ENCODE results near the gene DNMT3L.

DNA sequence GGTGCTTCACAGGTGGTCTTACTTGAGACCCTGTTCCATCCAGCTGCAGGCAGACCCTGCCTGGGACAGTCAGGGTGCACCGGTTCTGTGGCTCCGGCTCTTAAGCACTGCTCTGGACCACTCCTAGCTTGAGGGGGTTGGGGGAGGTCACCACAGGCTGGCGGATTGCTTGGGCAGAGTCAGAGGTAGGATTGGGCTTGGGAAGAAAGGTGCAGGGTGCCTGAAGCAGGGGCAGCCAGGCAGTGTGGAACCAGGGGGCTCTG lies 1.5 kb downstream of the PDXK start:
- PRO-cap = no peak

DNA sequence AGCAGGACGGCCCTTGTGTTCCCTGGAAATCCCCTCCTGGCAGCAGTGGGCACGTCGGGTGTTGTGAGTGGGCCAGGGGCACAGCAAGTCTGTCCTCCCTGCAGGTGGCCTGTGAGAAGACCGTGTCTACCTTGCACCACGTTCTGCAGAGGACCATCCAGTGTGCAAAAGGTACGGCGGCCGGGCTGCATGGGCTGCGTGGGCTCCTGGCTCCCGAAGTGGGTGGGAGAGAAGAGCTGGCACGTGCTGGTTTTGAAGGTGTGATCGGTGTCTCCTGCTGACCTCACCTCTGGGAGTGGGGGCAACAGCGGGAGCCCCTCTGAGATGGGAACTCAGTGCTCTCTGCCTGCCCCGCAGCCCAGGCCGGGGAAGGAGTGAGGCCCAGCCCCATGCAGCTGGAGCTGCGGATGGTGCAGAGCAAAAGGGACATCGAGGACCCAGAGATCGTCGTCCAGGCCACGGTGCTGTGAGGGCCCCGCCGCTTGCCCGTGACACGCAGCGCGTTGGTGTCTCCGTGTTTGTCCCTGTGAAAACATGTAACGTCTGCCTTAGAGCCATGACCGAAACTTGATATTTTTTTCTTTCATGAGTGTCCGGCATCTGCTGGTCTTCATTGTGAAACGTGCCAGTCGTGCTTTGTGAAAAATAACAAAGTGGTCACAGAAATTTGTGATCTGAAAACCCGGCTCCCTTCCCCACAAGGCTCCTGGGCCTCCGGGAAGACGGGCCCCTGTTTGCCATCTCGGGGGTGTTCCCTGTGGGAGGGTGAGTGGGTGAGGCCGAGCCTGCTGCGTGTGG lies 20.3 kb downstream of the CSTB start:
- PRO-cap = no peak

DNA sequence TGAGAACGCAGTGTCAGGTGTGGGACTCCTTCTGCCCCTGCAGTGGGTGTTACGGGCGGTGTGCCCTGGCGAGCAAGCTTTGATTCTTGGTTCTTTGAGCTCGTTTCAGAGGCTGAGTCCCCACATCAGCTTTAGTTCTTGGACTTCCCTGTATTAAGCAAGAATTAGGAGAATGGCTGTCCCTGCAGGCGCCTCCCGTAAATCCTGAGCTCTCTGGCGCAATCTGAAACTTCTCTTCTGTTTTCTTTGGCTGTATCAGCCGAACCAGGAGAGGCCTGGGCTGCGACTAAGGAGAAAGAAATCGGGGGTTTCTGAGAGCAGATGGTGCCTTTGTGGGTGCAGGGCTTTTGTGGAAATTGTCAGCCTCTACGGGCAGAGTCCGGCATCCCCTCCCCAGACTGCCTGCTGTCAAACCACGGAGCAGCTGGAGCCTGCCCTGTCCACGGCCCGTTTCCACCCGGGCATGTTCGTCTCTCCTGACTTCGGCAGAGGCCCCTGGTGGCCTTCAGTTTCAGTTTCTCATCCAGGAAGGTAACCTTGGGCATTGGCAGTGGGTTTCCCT lies 17.9 kb downstream of the CSTB start:
- PRO-cap = no peak

DNA sequence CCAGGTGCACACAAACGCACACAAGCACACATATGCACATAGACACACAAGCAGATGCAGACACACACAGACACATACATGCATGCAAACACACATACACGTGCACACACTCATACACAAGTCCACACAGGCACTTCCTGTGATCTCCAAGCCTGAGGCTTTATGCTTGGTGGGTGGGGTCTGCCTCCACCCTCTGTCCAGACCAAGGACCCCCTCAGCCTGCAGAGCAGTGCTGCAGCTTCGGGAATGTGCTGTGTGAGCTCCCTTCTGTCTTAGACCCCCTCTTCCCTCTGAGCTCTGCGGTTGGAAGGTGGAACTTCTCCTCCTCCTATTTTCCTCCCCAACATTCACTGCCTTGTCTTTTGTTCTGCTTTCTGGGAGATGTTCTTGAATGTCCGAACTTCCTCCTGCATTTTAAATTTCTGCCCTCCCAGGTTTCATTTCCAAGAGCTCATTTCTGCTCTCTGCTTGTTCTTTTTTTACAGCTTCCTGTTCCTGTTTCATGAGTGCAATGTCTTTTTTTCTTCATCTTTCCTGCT lies 29.2 kb downstream of the RRP1 start:
- PRO-cap = no peak

GRCh38 chr21:43971197-43972136 lies 40.6 kb upstream of the TRAPPC10 start:
- PRO-cap = no peak

DNA sequence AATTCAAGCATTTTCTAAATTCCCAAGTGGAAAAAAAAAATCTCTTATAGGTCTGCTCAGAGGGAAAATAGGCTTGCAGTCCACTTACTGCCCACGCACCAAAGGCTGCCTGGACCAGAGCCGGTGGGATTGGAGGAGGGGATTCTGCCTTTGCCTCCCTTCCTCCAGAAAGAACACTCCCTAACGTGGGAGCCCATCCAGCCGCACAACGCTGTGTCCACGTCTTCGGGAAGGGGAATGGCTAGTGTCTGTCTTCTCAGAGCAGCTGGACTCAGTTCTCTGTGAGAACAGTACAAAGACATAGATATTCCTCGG lies 5.4 kb upstream of the TRAPPC10 start:
- PRO-cap = no peak

GRCh38 chr21:44010974-44011496 lies 1.1 kb upstream of the TRAPPC10 start:
- PRO-cap = no peak

- PRO-cap = no peak
Measured at GRCh38 chr21:44055420-44056437, 43.6 kb downstream of the TRAPPC10 start.

DNA sequence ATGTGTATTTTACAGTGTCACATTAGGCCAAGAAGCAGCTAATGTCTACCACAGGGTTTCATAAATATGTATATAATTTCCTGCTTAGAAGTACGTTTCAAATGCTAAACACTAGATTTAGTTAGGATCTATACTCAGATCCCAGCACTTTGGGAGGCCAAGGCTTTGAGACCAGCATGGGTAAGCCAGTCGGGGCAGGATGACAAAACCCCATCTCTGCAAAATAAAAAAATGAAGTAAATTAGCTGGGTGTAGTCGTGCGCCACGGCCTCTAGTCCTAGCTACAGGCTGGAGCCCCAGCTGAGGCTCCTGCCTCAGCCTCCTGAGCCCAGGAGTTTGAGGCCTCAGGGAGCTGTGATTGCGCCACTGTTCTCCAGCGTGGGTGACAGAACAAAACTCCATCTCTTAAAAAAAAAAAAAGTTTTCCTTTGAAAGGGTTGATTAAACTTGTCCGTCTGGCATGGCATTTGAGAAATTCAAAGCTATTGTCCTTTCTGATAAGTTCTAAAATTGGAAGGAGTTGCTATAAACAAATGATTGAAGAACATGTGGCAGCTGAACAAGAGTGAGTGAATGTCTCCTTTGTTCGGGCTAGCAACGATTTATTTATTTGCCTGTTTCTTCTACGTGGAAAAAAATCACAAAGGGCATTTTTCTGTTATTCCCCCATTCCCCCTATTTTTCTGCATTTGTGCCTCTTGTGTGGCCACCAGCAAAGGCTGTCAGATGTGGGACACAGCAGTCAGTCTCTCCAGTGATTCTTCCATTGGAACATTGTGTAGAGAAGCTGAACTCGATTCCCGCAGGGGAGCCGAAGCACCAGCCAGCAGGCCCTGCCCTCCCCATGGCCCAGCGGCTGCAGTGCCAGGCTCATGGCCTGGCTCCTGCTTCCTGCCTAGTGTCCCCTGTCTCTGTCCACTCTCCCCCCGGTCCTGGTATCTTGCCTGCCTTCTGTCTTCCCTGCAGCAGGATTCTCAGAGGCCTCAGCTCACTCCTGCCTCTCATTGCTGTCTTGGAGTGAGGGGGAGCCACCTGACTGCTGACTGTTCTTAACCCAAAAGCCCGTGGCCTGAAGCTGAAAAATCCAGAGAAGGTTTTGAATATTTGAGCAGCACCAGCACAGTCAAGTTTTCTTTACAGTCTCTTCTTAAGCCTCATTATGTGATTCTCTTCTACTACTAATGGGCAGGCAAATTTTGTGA lies 21.5 kb upstream of the PWP2 start:
- PRO-cap = no peak

DNA sequence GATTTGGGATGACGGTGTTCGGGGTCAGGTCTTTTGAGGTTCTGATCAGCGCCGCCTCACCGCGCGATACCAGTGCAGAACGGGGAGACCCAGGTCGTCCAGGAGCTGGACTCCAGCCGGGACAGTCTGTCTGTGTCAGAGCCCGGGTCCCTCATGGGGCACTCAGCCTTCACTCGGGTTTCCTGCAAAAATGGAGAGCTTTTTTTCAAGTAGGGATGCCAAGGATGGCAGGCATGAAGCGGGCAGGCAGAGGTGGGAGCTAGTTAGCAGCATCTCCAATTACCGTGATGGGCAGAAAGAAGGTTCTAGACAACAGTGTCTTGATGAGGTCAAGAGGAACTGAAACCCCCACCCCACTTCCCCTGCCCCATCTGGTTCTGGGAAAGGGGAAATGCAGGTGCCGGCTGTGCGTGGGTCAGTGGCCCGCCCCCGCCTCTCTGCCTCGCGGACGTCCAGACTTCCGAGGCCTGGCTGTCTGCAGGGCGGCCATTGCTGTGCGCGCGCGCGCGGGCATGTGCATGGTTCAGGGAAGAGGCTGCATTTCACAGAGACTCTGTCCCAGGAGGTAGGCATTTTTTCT lies 41.6 kb downstream of the GATD3 start:
- PRO-cap = no peak

GRCh38 chr21:44261757-44262167 lies at the start of gene DNMT3L:
DNMT3L (minus strand) TSS chr21:44261897.
- PRO-cap = no peak

DNA sequence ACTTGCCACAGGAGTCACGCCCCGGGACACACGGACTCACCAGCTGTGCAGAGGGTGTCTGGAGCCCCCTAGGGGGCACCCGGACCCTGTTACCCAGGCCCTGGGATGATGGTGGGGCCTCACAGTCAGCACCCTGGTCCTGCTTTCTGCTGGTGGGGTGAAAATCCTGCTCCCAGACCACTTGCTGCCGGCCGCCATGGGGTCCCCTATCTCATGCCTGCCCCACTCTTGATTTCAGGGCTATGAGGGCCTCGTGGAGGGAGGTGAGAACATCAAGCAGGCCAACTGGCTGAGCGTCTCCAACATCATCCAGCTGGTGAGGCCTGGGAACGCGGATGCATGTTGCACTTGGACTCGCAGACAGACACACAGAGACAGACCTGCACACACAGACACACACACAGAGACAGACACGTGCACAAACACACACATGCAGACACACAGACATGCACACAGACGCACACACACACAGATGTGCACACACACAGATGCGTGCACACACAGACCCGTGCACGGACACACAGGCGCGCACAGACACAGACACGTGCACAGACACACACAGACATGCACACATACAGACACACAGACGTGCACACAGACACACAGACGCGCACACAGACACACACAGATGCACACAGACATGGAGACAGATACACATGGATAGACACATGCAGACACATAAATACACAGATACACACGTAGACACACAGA lies 11.1 kb downstream of the PFKL start:
- PRO-cap = no peak

GRCh38 chr21:44850089-44850828 lies 23.2 kb downstream of the PTTG1IP start:
- PRO-cap = no peak

DNA sequence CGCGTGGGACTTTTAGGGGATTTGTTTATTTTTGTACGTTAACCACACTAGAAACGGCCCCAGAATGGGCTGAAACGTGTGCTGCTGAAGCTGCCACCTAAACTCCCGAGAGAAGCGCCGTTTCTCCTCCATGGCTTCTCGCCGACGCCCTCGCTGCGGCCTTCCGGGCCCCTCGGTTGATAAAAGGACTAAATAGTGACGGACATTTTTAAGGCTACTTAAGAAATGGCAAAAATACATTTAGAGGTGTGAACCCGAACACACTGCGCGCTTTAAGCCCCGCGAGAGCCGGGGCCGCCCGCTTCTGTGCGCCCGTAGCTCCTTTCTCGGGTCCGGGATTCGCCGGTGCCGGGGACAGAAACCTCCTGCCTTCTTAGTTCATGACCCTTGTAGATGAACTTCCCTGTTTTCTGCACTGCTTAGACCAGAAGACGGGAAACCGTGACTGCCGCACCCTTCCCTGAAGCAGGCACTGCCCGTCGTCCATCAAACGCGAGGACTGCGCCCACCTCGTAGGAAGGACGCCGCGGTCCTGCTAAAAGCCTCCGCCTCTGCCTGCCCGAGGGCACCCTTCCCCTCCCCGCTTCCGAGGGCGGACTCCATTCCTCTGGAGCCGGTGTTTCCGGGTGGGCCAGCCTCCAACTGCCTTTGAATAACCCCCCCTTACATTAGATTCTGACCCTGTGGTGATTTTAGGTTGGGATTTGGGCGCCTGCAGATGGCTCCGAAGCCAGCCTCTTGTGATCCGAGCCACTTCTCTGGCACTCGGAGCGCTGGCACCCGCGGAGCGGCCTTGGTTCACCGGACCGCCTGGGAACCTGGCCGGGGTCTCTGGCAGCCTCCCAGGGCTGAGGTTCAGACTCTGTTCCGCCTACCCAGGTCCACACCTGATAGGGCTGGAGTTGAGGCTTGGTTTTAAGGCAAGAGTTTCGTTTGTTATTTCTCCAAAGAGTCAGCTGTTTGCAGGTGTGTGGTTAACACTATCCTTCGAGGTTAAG lies 1.1 kb upstream of the PTTG1IP start:
- PRO-cap = unidirectional peak, minus-strand start at position 537 of the sequence

GRCh38 chr21:44892859-44893121 lies 19.3 kb upstream of the PTTG1IP start:
- PRO-cap = no peak

- PRO-cap = no peak
Measured at GRCh38 chr21:44907212-44907586, 13.5 kb downstream of the ITGB2 start.

GRCh38 chr21:44907919-44908391 lies 12.7 kb downstream of the ITGB2 start:
- PRO-cap = no peak

DNA sequence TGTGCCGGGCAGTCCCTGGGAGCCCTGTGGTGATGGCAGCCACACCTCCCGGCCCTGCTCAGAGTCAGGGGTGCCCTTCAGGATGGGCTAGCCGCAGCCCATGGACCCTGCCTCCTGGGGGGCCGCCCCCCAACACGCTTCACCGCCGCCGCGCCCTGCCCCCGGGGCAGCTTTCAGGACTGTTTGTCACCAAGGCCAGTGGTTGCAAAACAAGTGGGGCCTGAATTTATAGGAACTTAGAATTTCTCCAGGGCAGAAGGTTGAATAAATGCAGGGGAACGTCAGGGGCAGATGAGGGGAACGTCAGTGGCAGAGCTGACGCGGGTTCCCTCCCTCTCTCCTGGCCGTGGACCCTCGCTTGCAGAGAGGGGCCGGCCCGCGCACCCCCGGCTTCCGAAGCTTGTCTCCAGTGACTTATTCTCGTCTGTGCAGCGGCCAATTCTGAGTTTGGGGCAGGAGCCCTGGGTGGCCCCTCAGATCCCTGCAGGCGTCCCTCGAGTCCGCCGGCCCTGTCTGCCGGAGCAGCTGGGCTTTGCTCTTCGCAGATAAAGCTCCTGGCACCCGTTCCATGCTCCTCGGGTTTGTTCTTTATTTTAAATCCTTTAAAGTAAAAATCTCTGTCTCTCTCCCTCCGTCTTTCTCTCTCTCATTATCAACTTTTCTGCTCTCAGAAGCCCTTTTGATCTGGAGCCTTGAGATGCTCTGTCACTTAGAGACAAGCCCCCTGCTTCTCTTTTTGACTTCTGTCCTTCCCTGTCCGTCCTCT lies 41.1 kb upstream of the ADARB1 start:
- PRO-cap = no peak

DNA sequence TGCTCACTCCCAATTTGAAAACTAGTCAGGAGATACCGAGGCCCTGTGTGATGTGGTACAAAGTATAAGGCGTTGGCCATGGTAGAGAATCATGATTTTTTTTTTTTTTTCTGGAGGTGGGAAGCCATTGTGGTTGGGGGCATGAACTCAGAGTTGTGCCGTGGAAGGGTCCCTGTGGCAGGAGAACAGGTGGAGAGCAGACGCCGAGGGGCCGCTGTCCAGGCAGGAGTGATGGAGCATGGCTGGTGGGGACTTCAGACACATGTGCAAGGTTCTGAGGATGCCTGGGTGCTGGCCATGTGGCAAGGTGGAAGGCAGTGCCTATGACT lies 22.9 kb downstream of the ADARB1 start:
- PRO-cap = no peak

- PRO-cap = no peak
Measured at GRCh38 chr21:45129363-45129802, 55.0 kb downstream of the ADARB1 start.